Pericardium (tissue), 1 donor: Measurements from ENCODE around the gene DOP1B.

- RRBS: no CpG with 5 or more reads among the region's 5 CpGs
Measured at GRCh38 chr21:34129963-34130663, 56.7 kb downstream of the MRPS6 start.

GRCh38 chr21:34520156-34520686 is 8.2 kb upstream of the KCNE1 start:
- RRBS: no CpG with 5 or more reads among the region's 8 CpGs

DNA sequence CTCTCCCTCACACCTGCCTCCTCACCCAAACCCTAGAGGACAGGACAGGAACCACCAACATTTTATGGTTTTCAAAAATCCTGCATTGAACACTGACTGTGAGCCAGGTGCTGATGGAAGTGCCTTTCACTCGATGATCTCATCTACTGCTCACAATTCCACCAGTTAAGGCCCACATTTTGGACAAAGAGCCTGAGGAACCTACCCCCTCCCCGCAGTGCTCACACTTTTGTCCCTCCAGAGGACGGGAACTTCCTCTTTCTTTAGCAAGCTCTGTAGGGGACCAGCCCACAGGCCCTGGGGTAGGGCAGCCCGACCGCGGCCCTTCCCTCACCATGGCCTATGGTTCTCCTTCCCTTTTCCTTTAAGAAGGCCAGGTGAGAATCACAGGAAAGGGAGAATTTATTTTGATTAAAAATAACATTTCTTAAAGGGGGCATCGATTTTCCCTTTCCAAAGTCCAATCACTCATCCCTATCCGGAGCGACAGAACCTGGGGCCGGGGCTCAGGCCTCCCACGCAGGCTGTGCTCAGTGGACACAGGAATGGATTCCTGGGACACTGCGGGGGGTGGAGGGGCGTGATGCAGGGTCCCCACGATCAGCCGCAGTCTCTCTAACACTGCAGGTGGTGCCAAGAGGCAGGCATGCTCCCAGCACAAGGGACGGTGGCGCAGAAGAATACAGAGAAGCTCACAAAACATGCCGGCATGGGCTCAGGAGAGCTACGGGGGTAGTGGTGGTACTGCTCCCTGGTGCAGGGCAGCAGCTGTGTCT is 8.9 kb upstream of the KCNE1 start:
- RRBS: no CpG with 5 or more reads among the region's 19 CpGs

- RRBS: no CpG with 5 or more reads among the region's 10 CpGs
Measured at GRCh38 chr21:34522006-34522783, 10.2 kb upstream of the KCNE1 start.

GRCh38 chr21:34800945-34801620 is 132.3 kb downstream of the CLIC6 start:
- RRBS: no CpG with 5 or more reads among the region's 7 CpGs

DNA sequence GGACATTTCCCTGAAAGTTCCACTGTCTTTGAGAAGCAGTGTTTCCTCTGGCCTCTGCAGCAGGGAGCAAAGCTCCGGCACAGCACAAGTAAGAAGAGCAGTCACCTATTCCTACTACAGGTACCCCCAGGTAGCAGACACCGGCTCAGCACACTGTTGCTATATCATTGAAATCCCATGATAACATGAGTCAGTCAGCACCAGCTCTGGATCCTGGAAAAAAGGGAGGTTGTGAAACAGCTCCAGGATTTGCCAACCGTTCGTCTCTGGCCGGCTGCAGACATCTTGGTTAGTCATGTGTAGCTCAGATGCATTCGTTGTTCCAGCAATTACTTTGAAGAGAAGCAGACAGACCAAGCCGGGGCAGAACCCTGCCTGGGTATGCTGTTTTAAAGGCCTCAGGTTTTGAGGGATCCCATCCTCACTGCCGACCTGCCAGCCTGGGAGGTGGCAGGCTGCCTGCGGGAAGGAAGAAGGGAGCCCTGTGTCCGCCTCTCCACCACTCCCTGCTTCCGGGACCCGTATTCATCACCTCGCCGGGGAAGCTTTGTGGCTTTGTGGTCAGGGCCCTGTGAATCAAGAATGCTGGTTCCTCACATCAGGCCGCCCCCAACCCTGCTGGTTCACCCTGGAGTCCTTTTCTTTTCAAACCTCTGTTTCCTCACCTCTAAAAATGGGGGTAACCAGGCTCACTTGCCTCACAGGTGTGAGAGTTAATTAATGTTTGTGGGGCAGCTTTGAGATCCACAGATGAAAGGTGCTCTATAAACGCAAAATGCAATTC is 139.3 kb downstream of the CLIC6 start:
- RRBS: 40% methylated on average over 3 of the region's 16 CpGs

GRCh38 chr21:34889430-34890537 is 159.3 kb downstream of the RUNX1 start:
- RRBS: 2% methylated on average over 88 of the region's 130 CpGs

GRCh38 chr21:35048215-35048647 is 871 bp downstream of the RUNX1 start:
- RRBS: no CpG with 5 or more reads among the region's 7 CpGs

DNA sequence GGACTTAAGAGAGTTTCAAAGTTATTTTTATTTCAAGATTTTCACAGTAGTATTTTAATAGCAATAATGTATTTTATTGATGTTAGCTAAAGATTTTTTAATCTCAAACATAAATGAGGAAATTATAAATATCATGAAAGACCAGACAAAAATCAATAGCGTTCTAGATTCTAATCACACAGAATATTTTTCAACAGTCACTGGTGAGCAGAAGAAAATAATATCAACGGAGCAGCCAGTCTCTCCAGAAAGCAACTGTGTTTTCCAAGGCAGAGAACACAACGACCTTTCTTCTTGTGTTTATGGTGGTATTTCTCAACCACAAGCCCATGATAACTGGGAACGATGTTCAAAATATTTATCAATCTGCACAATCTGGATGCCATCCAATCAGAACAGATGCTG is 162.5 kb upstream of the RUNX1 start:
- RRBS: no CpG with 5 or more reads among the region's 4 CpGs

- RRBS: no CpG with 5 or more reads among the region's 21 CpGs
Measured at GRCh38 chr21:35499484-35499932, 450.4 kb upstream of the RUNX1 start.

- RRBS: no CpG with 5 or more reads among the region's 8 CpGs
Measured at GRCh38 chr21:35849979-35850613, 210.2 kb downstream of the SETD4 start.

- RRBS: no CpG with 5 or more reads among the region's 5 CpGs
Measured at GRCh38 chr21:36072781-36073721, 3.2 kb downstream of the CBR1 start.

GRCh38 chr21:36126068-36126670 is 8.7 kb upstream of the CBR3 start:
- RRBS: no CpG with 5 or more reads among the region's 3 CpGs

GRCh38 chr21:36155976-36156726 is 473 bp upstream of the DOP1B start:
- RRBS: 1% methylated on average over 10 of the region's 66 CpGs

DNA sequence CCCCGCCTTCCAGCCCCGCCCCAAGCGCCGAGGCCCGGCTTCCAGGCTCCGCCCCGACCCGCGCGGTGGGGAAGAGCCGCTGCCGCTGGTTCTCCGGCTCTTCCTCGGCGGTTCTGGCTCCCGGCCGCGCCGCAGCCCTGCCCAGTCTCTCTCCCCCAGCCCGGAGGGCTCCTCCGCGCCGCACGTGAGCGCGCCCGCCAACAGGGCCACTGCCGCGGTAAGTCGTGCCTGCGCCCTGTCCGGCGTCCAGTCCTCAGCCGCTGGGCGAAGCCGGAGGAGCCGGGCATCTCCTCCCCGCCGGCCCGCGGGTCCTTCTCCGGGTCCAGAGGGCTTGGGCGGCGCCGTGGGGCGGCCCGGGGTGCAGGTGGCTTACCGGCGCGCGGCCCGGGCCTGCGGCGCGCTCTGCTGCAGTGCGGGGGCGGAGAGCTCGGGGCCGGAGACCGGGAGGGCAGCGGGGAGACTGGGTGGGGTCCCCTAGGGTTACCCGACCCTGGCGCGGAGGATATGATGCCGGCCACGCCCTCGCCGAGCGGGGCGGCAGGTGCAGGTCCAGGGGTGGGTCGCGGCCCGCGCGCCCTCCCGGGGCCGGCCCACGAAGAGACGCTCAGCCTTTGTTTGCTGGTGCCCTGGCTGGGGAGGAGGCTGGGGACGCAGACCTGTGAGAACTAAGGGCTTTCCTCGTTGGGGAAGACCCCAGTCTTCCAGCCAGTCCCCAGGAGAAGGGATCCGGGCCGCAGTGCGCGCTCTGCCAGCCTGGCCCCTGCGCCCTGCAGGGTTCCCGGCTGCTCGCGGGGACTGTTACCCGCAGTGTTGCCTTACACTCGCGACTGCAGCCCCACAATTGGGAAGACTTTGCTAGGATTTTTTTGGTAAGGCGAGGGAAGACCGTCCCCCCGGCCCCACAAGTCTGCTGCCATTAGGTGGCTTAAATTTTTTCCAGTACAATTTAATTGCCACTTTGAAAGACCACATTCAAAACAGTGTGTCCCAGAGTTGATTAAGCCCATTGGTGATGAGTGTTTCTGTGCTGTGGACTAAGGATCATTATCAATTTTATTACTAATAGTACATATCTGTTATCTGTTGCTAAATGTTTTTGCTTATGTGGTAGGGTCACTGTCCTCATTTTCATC is at the start of gene DOP1B:
TSS of gene DOP1B (plus strand) at position 98 of the 1,133 bp plus-strand sequence.
- RRBS: 2% methylated on average over 63 of the region's 95 CpGs

DNA sequence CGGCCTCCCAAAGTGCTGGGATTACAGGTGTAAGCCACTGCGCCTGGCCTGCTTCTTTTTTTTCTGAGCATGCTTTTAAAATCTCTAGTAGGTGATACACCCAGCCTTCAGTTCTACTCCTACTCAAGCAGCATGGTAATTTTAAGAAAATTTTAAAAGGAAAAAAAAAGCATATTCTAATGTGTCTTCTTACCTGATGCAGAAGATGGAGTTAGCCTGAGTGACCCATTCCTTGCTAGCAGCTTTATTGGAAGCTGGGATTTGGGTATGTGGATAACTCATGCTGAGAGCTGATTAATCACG is 31.2 kb downstream of the DOP1B start:
- RRBS: no CpG with 5 or more reads among the region's 3 CpGs

DNA sequence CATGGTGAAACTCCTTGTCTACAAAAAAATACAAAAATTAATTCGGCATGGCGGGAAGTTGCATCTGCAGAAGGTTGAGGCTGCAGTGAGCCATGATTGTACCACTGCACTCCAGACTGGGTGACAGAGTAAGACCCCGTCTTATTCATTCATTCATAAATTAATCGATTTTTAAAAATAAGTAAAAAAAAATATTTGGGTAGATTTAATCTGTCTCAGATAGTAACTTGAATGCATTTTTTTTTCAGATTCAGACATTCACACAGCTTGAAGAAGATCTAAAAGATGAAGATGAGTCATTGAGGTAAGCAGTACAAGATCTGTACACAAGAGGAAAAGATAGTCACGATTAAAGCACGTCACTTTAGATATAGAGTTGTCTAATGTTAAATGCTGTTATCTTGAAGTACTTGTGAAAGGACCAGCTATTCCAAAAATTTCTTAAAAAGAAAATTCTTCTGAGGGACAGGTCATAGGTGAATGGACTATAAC is 31.4 kb upstream of the MORC3 start:
- RRBS: no CpG with 5 or more reads among the region's 6 CpGs

GRCh38 chr21:36429775-36430643 is 44.8 kb downstream of the CHAF1B start:
- RRBS: no CpG with 5 or more reads among the region's 32 CpGs

GRCh38 chr21:36509865-36510387 is 30.0 kb upstream of the CLDN14 start:
- RRBS: no CpG with 5 or more reads among the region's 9 CpGs

DNA sequence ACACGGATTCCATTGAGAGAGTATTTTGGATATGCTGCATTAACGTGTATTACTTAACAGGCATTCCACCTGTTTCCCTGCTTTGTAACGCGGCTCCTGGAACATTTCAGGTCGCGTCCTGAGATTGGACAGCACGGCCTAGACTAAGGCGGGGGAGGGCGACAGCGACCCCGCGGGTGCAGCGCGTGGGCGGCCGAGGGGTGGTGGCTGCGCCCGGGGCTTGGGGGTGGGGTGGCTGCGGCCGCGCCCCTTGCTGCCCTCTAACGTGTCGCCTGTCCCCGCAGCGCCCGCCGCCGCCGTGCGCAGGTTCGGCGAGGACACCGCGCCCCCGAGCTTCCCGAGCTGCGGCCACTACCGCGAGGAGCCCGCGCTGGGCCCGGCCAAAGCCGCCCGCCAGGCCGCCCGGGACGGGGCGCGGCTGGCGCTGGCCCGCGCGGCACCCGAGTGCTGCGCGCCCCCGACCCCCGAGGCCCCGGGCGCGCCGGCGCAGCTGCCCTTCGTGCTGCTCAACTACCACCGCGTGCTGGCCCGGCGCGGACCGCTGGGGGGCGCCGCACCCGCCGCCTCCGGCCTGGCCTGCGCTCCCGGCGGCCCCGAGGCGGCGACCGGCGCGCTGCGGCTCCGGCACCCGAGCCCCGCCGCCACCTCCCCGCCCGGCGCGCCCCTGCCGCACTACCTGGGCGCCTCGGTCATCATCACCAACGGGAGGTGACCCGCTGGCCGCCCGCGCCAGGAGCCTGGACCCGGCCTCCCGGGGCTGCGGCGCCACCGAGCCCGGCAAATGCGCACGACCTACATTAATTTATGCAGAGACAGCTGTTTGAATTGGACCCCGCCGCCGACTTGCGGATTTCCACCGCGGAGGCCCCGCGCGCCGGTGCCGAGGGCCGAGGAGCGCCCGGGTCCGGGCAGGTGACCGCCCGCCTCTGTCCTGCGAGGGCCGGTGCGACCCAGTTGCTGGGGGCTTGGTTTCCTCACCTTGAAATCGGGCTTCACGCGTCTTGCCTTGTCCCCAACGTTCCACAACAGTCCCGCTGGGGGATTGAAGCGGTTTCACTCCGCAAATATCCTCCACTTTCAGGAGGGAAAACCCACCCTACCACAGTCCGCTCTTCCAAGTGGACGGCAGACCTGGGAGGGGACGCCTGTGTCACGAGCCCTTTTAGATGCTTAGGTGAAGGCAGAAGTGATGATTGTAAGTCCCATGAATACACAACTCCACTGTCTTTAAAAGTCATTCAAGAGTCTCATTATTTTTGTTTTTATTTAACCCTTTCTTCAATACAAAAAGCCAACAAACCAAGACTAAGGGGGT is 48.9 kb downstream of the SIM2 start:
- RRBS: 8% methylated on average over 54 of the region's 140 CpGs